Upper lobe of left lung (tissue), 5 donors: ENCODE data around the gene NETO1.

DNA sequence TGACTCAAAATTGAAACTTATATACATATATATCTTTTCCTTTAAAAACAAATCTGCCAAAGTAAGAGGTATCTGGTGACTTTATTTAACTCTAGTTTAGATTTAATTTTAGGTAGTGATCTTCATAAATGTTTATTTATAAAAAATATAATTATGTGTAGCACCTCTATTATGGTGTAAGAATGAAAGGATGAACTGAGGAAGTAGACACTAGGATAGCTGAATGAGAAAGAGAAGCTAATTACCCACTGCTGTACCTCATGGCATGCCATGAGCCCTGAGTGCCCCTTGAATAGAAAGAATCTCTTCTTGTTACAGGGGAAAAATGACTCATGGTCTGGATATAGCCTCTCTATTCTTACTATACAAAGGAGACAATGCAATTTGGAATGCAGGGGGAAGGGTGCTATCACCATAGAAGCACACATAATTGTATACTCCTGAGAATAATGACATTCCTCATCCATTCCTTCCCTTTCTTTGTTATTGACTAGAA is 385.1 kb downstream of the CDH7 start:
- PRO-cap, 2 experiments: no peak in any of the 2 experiments
- RAMPAGE, long total RNA, 4 experiments: no peak in any of the 4 experiments

- PRO-cap, 2 experiments: peak in 1 of 2 experiments; most common plus-strand start chr18:67516105 (in 1); most common minus-strand start chr18:67516165 (in 1)
- RAMPAGE, long total RNA, 4 experiments: no peak in any of the 4 experiments
These were observed 686 bp downstream of the DSEL start for GRCh38 chr18:67515608-67516459.

DNA sequence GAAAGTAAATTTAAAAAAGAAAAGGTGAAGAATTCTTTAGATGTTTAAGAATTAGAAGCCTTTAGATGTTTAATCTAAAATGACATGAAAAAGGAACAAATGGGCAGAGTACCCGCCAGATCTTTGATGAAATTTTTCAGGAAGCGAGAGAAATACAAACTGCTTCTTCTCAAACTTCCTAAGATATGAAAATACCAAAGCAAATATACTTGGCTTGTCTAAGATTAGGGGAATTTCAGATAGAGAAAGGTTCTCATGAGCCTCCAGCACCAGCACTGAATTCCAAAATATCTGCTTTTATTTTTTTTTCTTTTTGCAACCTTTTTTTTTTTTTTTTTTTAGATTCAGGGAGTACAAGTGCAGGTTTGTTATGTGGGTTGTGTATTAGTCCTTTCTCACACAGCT is 7.7 kb upstream of the TMX3 start:
- PRO-cap, 2 experiments: no peak in any of the 2 experiments
- RAMPAGE, long total RNA, 4 experiments: no peak in any of the 4 experiments

GRCh38 chr18:68803334-68803896 is 5.5 kb downstream of the CCDC102B start:
- PRO-cap, 2 experiments: no peak in any of the 2 experiments
- RAMPAGE, long total RNA, 4 experiments: no peak in any of the 4 experiments

DNA sequence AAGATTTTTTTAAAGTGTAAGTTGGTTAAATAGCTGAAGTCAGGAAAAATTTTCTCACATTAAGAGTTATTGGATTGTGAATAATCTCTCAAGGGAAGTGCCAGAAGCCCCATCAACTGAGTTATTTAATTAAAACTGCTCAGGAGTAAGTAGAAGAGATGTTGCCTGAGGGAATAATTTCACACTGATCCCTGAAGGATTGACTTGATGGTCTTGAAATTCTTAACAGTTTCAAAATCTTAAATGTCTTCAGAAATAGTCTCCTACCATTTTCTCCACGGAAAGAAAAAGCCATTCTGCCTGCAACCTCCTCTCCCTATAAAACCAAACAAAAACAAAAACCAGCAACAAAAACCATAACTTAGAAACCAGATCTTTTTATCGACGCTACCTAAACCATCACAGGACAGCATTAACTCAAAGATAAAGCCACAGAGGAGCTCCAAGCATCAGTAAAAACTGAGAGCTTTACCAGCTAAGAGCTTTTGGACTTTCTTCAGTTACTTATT is 13.0 kb downstream of the CD226 start:
- PRO-cap, 2 experiments: no peak in any of the 2 experiments
- RAMPAGE, long total RNA, 4 experiments: no peak in any of the 4 experiments

DNA sequence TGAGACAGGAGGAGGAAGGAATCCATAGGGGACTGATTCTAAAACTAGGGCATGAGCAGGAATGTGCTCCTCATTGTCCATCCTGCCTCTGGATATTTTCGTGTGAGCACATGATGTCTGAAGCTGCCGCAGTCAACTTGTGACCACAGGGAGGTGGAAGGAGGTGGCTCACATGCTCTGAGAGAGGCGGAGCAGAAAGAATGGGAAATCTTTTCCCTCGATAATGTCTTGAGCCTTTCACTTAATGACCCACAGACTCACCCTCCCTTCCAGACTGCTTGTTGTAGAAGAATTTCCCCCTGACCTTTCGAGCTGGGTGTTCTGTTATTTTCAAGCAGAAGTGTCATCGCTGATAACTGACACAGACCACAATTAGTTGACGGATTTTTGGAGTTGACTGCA is 29.1 kb upstream of the RTTN start:
- PRO-cap, 2 experiments: no peak in any of the 2 experiments
- RAMPAGE, long total RNA, 4 experiments: no peak in any of the 4 experiments

GRCh38 chr18:70335853-70336641 is 47.2 kb downstream of the SOCS6 start:
- PRO-cap, 2 experiments: no peak in any of the 2 experiments
- RAMPAGE, long total RNA, 4 experiments: no peak in any of the 4 experiments

GRCh38 chr18:71212356-71213005 is 923.6 kb downstream of the SOCS6 start:
- PRO-cap, 2 experiments: no peak in any of the 2 experiments
- RAMPAGE, long total RNA, 4 experiments: no peak in any of the 4 experiments

DNA sequence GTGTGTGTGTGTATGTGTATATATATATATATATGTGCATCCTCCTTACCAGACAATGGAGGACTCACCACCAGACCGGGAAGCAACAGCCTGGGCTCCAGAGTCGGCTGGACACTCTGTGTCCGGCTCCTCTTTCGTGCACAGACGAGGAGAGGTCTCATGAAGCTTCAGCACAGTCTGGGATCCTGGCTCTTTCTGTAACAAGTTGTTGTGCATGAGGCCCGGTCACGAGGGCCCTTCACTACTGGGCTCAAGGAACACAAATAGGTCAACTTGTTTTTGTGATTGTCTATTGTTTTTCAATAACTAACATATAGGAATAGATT is 965.4 kb downstream of the CBLN2 start:
- PRO-cap, 2 experiments: no peak in any of the 2 experiments
- RAMPAGE, long total RNA, 4 experiments: no peak in any of the 4 experiments

DNA sequence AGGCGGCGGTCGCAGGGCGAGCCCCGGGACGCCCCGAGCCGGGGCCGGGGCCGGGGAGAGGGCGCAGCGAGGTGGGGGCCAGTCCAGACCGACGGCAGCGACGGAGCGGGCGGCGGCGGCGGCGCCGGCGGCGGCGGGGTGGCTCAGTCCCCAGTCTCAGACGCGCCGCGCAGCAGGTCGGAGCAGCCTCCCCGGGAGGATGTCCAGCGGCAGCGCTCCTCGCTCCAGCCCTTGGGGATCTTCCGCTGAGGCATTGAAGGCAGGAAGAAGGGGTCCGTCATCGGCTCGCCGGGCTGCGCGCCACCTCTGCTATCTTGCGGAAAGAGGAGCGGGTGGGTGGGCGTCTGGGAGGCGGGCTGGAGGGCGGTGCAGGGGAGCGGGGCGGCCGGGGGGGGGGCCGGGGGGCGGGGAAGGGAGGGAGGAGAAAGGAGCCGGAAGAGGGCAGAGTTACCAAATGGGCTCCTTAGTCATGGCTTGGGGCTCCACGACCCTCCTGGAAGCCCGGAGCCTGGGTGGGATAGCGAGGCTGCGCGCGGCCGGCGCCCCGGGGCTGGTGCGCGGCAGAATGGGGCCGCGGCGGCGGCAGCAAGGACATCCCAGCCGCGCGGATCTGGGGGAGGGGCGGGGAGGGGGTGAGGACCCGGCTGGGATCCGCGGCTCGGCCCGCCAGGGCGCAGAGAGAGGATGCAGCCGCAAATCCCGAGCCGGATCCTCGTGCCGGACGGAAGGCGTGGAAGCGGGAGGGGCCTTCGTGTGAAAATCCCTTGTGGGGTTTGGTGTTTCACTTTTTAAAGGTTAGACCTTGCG is at the start of gene NETO1:
NETO1 (minus strand) TSS at position 319 of the 807 bp plus-strand sequence.
- PRO-cap, 2 experiments: no peak in any of the 2 experiments
- RAMPAGE, long total RNA, 4 experiments: no peak in any of the 4 experiments

DNA sequence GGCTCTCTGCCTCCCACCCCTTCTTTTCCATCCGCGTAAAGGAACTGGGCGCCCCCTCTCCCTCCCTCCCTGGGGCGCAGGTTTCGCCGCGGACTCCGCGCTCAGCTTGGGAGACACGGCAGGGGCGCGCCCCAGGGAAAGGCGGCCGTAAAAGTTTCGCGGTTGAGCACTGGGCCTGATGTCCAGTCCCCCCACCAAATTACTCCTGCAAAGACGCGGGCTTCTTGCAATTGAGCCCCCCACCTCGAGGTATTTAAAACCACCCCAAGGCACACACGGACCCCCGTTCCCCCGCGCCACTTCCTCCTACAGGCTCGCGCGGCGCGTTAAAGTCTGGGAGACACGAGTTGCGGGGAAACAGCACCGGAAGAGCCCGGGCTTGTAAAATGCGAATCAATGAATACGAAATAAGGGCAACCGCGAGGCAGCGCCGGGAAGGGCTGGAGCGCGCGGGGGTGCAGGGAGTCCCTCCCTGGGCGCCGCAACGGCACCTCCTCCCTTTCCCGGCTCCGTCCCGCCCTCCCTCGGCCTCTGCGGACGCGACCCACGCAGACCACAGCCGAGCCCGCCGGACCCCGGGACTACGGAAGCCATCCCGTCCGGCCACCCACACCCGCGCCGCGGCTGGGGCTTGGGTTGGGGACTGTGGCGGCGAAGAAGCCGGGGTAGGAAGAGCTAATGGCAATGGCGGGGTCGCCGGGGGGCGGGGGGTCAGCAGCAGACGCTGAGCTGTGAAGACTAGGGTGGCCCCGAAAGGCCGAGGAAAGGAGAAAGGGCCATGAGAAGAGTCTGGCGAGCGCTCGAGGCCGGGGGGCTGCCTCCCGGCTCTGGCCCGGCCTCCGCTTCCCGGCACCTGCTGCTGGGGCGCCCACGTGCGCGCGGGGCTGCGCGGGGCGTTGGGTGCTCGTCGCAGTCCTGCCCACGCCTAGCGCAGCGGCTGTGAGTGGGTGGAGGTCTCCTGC is 970 bp upstream of the NETO1 start:
- PRO-cap, 2 experiments: no peak in any of the 2 experiments
- RAMPAGE, long total RNA, 4 experiments: no peak in any of the 4 experiments

DNA sequence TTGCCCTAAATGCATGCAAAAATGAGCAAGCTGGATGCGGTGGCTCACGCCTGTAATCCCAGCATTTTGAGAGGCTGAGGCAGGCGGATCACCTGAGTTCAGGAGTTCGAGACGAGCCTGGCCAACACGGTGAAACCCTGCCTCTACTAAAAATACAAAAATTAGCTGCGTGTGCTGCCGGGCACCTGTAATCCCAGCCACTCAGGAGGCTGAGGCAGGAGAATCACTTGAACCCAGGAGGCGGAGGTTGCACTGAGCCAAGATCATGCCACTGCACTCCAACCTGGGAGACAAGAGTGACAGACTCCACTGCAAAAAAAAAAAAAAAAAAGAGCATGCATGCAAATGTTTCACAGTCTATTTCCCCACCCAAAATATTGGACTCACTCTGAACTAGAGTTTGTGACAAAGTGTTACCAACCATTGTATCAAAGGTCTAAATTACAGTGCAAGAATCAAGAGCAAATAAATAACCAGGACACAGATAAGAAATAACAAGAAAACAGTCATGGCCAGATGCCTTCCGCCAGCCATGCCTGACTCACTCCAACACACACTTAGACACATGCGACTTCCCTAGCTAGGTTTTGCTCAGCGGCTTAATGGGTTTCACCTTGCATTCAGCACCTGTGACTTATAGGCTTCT is 62.9 kb downstream of the CYB5A start:
- PRO-cap, 2 experiments: no peak in any of the 2 experiments
- RAMPAGE, long total RNA, 4 experiments: no peak in any of the 4 experiments

- PRO-cap, 2 experiments: no peak in any of the 2 experiments
- RAMPAGE, long total RNA, 4 experiments: no peak in any of the 4 experiments
These were observed 50.2 kb downstream of the CYB5A start for GRCh38 chr18:74241616-74241985.

DNA sequence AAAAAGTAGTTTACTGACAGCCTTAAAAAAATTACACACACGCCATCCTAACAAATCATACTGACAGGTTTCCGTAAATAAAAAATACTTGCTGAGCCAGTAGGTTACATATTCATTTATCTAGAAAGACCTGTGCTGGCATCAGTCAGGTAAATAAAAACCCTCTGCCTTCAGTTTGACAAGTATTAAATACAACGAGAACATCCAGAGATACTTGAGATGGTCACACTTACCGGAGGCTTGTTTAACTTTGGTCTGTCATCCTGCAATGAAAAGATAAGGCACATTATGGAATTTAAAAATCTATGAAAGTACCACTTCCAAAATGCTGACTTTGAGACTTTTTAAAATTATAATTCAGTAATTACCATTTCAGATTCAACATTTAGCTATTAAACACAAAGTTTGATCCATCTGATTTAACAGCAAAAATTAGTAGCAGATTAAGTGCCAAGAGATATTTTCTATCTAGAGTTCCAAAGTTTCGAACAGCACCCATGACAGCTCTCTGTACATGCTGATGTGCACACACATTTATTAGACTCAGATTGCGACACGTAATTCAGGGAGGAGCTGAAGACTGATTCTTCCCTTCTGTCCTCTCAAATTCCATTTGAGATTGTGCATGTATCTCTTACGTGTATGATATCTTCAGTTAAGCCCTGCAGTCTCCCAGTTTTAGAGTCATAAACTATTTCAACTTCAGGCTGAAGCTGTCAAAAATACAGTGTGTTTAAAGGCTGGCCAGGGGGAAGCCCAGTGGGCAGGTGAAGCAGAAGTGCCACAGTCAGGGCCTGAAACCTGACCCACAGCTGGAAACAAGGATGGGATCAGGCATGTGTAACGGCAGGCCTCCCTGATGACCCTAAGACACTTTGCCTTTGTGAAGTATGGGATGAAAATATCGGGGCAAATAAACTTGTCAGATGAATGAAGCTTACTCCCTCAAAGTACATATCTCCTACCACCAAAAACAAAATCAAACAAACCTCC is 30.8 kb downstream of the CYB5A start:
- PRO-cap, 2 experiments: no peak in any of the 2 experiments
- RAMPAGE, long total RNA, 4 experiments: no peak in any of the 4 experiments

DNA sequence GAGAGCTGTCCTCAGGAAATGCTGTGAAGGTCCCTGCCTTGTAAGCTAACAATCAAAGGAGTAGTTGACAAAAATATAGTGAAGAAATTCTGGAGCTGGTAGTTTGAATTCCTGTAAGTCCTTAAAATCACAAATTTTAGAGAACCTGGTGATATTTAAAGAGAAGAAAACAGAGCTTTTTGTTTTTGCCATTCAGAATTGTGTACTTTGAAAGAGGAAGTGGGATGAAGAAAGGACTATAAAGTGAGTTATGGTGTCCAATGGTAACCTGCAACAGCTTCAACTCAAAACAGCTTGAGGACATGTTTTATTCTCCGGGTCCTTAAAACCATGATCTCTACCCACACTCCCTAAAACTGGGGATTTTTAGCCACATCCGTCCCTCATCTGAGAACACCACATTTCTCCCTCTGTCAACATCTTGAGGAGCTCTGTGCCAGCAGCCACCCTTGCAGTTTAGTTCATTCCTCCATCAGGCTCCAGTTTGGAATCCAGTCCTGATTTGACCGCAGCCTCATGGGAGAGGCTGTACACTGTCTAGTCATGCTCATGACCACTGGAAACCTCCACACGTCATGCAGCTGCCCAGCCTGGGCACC is 62.5 kb downstream of the C18orf63 start:
- PRO-cap, 2 experiments: no peak in any of the 2 experiments
- RAMPAGE, long total RNA, 4 experiments: no peak in any of the 4 experiments

GRCh38 chr18:74489747-74490320 is 6.3 kb upstream of the CNDP2 start:
- PRO-cap, 2 experiments: no peak in any of the 2 experiments
- RAMPAGE, long total RNA, 4 experiments: no peak in any of the 4 experiments

GRCh38 chr18:74513356-74514287 is 17.5 kb downstream of the CNDP2 start:
- PRO-cap, 2 experiments: no peak in any of the 2 experiments
- RAMPAGE, long total RNA, 4 experiments: no peak in any of the 4 experiments

DNA sequence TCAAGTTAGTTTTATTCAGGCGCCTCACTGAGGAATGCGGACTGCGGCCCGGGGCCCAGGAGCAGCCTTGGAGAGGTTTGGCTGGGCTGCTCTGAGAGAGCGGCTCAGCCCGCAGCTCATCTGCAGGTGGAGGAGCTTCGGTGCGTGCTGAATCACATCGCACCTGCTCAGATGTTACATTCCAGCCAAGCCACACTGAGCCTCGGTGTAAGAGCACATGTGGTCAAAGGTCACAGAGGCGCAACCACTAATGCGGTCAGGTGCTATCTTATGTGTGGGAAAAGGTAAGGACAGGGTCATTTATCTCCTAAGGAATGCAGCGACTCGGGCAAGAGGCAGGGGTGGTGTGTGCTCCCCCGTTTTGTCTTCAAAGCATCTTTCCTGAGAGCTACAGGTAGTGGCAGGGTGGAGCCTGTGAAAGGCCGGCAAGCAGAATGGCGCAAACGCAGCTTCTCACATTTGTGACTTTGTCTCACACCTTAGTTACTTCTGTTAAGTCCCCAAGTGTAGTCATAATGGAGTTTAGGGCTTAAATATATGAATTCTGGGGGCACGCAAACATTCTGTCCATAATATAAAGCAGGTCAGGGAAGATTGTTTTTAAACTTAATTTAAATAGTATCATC is 16.9 kb upstream of the CNDP1 start:
- PRO-cap, 2 experiments: no peak in any of the 2 experiments
- RAMPAGE, long total RNA, 4 experiments: no peak in any of the 4 experiments

DNA sequence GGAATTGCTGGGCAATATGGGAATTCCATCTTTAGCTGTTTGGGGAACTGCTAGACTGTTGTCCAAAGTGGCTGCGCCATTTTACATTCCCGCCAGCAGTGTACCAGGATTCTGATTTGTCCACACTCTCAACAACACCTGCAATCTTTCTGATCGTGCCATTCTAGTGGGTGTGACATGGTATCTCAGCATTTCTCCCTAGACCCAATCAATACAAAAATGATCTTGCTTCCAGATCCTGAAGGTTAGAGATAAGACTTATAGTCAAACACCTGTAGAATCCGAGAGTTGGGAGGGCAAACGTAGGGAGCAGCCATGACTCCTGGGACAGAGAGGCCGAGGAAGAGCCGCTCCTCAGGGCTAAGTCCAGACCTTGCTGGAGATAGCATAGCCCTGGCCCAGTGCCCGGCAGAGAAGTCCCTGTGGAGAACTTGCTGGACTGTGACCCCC is 8.8 kb upstream of the CNDP1 start:
- PRO-cap, 2 experiments: no peak in any of the 2 experiments
- RAMPAGE, long total RNA, 4 experiments: no peak in any of the 4 experiments

DNA sequence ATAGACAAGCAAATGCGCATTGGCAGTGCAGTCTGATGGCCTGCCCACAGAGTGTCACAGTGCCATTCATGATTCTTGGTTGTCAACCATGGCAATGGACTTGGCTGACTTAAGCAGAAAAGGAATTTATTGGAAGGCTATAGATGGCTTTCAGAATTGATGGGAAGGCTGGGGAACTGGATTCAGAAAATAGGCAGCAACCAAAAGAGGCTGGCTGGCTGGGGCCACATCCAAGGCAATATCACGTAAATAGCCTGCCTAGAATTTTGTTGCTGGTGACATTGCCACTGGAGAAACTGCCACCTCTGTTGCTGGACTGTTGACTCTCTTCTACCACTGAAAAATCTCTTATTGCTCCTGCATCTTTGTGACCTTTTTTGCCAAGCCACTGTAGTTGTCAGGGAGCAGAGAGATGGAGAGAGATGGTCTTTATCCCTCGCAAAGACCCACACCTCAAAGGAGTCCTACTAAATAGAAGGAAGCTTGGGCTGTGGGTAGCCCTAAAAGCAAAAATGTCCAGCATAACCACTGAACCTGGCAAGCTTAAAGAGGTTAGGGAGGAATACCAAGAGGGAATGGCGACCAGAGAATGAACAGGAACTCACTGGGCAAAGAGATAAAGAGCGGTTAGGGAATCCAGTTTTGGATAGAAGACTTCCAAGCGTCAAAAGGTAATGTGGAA is 2.5 kb downstream of the ZNF407 start:
- PRO-cap, 2 experiments: no peak in any of the 2 experiments
- RAMPAGE, long total RNA, 4 experiments: start-site peak on the plus strand in 1 of 4 experiments, centred at position 509 of the sequence, 5 reads per replicate